ENCODE measurements around the gene LRRC27.

DNA sequence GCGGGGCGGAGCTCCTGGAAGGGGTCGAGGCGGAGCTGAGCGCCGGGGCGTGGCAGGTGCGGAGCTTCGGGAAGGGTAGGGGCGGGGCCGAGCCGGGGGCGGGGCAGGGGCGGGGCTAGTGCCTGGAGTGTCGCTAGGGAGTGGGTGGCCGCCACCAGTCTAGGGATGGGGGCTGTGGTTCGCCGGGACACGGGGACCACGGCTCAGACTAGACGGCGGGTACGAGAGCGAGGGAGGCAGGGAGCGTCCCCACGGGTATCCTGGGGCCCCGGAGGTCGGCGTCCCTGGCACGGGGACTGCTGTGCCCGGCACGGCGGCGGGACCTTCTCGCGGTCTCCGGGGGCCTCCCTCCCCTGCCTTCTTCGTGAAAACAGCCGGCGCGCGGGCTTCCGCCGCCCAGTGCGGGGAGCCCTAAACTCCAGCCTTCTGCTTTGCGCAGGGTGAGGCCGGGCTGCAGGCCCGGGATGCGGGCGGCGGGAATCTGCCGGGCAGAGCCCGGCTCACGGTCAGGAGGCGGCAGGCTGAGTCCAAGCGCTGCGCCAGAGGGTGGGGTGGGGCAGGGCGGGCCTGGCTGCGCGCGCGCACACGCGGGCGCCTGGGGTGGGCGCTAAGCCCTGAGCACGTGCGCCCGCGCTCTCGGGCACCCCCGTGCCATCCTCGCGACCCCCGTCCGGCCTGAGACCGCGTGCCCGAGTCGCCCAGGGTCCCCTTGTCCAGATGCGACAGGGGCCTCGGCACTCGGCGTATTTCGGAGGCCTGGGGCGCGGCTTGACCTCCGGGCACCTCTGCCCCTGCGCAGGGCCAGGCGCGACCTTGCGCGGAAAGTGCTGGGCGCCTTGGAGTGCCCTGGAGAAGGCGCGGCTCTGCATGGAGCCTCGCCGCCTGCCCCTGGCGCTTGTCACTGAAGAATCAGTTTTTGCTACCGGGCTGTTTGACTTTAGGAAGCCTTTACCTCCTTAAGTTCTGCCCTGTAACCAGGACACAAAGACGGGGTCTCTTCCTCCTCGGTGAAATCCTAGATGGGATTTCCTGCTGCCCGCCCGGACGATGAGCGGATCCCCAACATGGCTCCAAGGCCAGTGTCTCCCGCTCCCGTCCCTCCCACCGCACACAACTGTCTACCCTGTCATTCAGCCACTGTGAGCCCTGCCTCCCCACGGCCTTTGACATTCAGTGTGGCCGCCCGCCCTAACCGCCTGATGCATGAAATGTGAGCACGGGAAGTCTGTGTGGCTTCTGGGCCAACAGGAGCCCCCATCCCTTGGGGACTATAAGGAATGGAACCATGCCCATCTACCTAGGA lies 726 bp upstream of the STK32C start:
- PRO-cap, 2 experiments: peak in 2 of 2 experiments; most common plus-strand start position 157 of the sequence (in 2)

DNA sequence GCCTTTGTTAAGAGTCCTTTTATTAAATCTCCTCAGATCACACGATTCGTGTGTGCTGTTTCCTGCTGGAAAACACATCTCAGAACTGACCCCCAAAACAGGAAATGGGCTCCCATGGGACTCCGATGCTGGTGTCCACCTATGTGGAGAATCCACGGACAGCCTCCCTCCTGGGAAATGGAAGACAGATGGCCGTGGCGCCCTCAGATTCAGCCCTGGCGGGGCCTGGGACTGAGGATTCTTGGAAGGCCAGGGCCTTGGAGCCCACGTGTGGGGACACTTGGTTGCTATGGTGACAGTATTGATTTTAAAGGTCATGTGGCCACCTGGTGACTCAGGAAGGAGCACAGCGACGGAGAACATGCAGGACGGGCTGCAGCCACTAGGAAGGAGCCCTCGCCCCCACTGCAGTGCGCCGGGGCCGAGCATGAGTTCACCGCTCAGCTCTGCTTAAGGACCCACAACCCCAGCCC lies 3.5 kb upstream of the STK32C start:
- PRO-cap, 2 experiments: no peak in any of the 2 experiments

- PRO-cap, 2 experiments: peak in 2 of 2 experiments; most common plus-strand start chr10:132332287 (in 2); most common minus-strand start chr10:132331823 (in 1)
Observed at GRCh38 chr10:132331534-132332400, at the start of gene LRRC27. Gene LRRC27, plus strand, starts transcription at chr10:132332193.

- PRO-cap, 2 experiments: peak in 2 of 2 experiments; most common plus-strand start chr10:132399341 (in 1); most common minus-strand start chr10:132399153 (in 1)
Observed at GRCh38 chr10:132398993-132399499, 2.0 kb downstream of the PWWP2B start.

GRCh38 chr10:132401535-132402399 lies 4.8 kb downstream of the PWWP2B start:
- PRO-cap, 2 experiments: no peak in any of the 2 experiments

- PRO-cap, 2 experiments: peak in 1 of 2 experiments; most common plus-strand start chr10:132412104 (in 1)
Observed at GRCh38 chr10:132411063-132412163, 14.4 kb downstream of the PWWP2B start.

GRCh38 chr10:132412857-132413284 lies 15.9 kb downstream of the PWWP2B start:
- PRO-cap, 2 experiments: no peak in any of the 2 experiments

- PRO-cap, 2 experiments: peak in 2 of 2 experiments; most common plus-strand start chr10:132419179 (in 2); most common minus-strand start chr10:132419015 (in 1)
Observed at GRCh38 chr10:132418515-132419556, 21.8 kb downstream of the PWWP2B start.

GRCh38 chr10:132420444-132421478 lies 23.8 kb downstream of the PWWP2B start:
- PRO-cap, 2 experiments: no peak in any of the 2 experiments

DNA sequence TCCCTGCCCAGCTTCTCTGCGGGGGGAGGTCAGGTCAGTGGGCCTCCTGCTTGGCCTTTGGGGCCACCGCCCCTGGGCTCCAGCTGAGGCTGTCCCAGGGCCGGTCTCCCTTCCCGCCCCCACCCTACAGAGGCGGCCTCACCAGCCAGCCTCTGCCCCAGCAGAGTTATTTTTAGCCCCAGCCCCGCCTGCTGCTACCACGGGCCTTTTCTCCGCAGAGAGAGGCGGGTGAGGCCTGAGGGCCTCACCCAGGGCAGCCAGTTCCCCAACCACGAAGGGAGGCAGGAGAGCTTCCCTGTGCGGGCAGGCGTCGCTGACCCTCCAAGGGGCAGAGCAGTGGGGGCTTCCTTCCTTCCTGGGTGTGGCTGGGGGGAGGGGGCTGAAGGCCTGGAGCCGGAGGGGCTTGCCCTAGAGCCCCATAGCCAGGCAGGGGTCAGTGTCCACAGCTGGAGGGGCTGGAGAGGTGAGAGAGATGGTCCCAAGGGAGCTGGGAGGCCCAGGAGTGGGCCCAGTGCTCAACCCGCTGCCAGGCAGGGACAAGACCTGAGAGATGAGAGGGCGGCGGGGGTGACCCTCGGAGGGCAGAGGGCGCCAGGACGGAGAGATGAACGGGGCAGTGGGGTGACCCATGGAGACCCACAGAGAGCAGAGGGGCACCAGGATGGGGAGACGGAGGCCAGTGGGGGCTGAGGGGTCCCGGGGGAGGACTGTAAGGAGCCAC lies 24.6 kb downstream of the PWWP2B start:
- PRO-cap, 2 experiments: peak in 2 of 2 experiments; most common plus-strand start position 217 of the sequence (in 2); most common minus-strand start position 126 of the sequence (in 2)

GRCh38 chr10:132455312-132455840 lies 58.4 kb downstream of the PWWP2B start:
- PRO-cap, 2 experiments: no peak in any of the 2 experiments

- PRO-cap, 2 experiments: peak in 2 of 2 experiments; most common plus-strand start chr10:132537106 (in 1); most common minus-strand start chr10:132537355 (in 2)
Observed at GRCh38 chr10:132536694-132537673, 603 bp upstream of the INPP5A start.

- PRO-cap, 2 experiments: no peak in any of the 2 experiments
Observed at GRCh38 chr10:132538455-132539391, 1.1 kb downstream of the INPP5A start.

- PRO-cap, 2 experiments: no peak in any of the 2 experiments
Observed at GRCh38 chr10:132550894-132552166, 13.7 kb downstream of the INPP5A start.

DNA sequence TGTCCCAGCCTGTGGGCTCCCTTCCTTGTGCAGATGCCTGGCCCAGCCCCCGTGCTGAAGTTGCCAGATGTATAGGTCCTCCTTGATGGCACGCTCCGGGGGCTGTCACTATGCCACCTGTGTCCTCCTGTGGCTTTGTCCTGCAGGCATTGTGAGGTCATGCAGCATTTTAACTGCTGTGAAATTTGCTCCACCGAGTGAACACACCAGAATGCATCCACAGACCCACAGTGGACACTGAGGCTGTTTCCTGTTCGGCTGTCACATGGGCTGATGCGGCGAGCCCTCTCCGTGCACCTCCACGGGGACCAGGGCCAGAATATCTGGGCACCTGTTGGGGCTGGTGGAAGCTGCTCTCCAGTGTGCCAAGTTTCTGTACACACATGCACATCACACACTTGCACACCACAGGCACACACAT lies 18.5 kb downstream of the INPP5A start:
- PRO-cap, 2 experiments: no peak in any of the 2 experiments

- PRO-cap, 2 experiments: no peak in any of the 2 experiments
Observed at GRCh38 chr10:132586213-132586727, 48.7 kb downstream of the INPP5A start.

DNA sequence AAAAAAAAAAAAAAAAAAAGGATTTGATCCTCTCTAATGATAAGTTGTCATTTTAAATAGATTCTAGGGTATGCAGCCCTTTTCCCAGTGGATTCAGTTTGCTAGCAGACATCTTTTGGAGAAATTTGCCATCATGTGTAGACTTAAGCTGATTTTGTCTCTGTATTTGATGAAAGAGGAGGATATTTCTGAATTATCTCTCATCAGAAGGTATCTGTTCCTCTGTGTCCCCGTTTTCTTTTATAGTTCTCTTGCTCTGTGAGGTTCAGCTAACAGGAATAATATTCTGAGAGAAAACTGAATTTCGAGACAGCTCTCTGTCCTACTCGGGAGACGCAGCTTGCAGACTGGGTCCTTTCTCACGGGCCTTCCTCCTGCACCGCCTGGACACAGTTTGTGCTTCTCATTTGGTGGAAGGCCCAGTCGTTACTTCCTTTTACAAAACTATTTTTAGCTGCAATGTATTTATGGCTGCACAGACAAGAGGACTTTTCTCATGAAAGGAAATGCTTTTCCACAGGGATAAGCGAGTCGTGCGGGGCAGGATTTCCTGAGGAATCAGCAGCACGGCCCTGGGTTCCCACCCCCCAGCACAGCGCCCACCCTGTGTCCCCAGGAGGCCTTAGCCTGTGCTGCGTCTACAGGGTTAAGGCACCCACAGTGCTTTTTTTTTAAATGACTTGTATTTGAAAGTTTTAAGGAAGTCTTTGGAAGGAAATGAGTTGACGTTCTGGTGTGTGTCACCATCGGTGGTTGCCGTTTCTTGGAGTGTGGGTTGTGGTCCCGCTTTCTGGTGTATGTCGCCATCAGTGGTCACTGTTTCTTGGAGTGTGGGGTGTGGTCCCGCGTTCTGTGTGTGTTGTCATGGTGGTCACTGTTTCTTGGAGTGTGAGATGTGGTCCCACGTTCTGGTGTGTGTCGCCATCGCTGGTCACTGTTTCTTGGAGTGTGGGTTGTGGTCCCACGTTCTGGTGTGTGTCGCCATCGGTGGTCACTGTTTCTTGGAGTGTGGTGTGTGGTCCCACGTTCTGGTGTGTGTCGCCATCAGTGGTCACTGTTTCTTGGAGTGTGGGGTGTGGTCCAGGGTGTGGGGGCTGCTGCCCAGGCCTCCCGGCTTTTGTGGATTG lies 50.8 kb downstream of the INPP5A start:
- PRO-cap, 2 experiments: peak in 2 of 2 experiments; most common minus-strand start position 396 of the sequence (in 2)

DNA sequence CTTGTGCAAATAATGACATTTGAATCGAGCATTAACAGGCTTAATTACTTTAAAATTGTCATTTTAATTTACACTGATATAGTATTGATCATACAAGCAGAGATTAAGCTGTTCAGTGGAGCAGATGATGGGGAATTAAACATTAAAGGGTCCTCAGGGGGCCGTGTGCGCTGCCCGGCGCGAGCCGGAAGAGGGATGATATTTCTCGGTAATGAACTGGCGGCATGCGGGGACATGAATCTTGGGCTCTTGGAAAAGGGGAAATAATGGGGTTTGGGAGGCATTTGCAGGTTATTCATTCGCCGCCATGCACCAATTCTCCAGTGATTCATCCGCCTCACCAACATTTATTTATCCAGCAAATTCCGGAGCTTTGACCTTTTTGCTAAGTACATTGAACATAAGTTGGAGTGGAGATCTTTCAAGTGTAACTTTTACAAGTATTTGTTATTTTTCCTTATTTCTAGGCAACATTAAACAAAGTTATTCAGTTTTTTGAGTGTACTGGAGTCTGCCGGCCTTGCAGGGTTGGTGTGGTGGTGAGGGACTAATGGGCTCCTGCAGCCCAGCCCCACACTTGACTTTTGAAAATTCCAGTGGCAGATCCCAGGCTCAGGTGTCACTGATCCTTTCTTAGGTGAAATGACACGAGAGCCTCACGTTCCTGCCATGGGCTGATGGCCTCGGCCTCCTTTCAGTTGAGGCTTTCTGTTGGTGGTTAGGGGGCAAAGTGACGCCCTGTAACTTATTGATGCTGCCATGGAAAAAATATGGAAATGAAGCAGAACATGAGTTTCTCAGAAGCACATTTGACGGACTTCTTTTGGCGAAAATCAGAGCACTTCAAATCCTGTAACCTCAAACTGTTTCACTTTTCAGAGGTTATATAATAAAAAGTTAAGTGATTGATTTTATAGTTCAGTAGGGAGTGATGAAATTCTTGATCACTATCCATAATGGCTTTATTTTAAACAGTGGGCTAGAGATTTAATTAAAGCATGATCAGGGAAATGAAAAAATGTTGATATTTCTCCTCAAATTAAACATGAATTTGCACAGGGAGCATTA lies 118.0 kb downstream of the NKX6-2 start:
- PRO-cap, 2 experiments: no peak in any of the 2 experiments

- PRO-cap, 2 experiments: no peak in any of the 2 experiments
Observed at GRCh38 chr10:132679267-132679890, 106.6 kb downstream of the NKX6-2 start.

GRCh38 chr10:132702996-132703532 lies 82.9 kb downstream of the NKX6-2 start:
- PRO-cap, 2 experiments: no peak in any of the 2 experiments